Islet of Langerhans (tissue), 1 donor: ENCODE data around the gene NDFIP2.

- RRBS, result no CpG with 5 or more reads among the region's 12 CpGs
Measured at GRCh38 chr13:76886615-76886776, 291 bp upstream of the KCTD12 start.

DNA sequence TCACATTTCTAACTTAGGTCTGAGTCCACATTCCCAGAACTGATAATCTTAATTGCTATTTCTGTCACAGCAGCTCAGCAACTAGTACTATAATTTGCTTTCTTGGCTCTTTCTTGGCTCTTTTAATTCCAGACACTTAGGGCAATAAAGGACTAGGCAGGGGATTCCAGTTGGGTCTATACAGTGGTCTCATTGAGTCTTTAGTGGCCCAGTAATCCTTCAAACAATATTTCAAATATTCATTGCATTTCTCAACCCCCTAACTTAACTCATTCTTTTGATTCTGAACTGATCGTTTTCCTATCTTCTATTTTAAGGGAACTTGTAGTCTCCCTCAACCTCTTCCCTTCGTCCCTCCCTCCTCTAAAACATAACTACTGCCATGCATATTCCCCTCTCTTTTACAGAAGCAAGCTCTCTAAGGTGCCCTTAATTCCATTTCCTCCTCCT is 109.5 kb upstream of the FBXL3 start:
- RRBS, result no CpG with 5 or more reads among the region's 2 CpGs

GRCh38 chr13:77298032-77298724 is 28.7 kb downstream of the MYCBP2 start:
- RRBS, result no CpG with 5 or more reads among the region's 8 CpGs

- RRBS, result no CpG with 5 or more reads among the region's 3 CpGs
Measured at GRCh38 chr13:77300178-77300623, 26.7 kb downstream of the MYCBP2 start.

- RRBS, result no CpG with 5 or more reads among the region's 11 CpGs
Measured at GRCh38 chr13:77325886-77326227, 1.0 kb downstream of the MYCBP2 start.

- RRBS, result 9% methylated on average over 4 of the region's 61 CpGs
Measured at GRCh38 chr13:77328953-77330213, 2.5 kb upstream of the MYCBP2 start.

DNA sequence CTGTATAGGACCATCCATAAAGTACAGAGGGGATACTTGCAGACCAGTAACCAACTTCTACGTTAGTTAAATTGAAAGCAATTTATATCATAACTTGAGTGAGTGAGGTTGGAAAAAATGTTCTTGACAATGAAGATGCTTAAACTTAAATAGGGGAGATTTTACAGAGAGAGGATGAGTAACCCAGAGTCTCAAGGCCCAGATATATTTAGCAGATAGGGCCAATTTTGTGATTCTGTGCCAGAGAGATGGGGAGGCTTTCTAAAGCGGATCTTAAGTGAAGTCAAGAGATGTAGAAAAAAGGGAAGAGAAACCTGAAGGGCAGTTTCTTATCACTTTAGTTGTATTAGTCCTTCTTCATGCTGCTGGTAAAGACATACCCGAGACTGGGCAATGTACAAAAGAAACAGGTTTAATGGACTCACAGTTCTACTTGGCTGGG is 102.3 kb upstream of the MYCBP2 start:
- RRBS, result no CpG with 5 or more reads among the region's 3 CpGs

DNA sequence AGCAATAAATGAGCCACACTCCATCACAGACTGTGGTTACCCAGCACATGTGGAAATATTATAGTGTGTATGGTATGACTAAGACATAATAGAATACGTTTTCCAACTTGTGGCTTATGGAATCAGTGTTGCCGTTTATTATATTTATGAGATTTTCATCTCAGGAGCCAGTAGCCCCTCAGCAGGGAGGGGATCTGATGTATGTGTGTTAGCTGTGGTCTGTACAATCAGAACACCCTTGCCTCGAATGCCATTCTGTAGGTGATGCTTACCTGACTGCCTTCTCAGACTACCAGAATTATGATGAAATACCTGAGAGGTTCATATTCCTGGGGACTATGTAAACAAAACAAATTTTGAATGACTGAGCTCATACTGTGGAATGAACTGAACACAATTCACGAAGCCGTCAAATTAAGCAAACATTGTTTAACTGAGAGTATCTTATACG is 1.9 kb downstream of the SCEL start:
- RRBS, result no CpG with 5 or more reads among the region's 6 CpGs

GRCh38 chr13:77740711-77741712 is 43.5 kb downstream of the SLAIN1 start:
- RRBS, result no CpG with 5 or more reads among the region's 9 CpGs

- RRBS, result no CpG with 5 or more reads among the region's 8 CpGs
Measured at GRCh38 chr13:77919958-77920370, 1.3 kb upstream of the EDNRB start.

DNA sequence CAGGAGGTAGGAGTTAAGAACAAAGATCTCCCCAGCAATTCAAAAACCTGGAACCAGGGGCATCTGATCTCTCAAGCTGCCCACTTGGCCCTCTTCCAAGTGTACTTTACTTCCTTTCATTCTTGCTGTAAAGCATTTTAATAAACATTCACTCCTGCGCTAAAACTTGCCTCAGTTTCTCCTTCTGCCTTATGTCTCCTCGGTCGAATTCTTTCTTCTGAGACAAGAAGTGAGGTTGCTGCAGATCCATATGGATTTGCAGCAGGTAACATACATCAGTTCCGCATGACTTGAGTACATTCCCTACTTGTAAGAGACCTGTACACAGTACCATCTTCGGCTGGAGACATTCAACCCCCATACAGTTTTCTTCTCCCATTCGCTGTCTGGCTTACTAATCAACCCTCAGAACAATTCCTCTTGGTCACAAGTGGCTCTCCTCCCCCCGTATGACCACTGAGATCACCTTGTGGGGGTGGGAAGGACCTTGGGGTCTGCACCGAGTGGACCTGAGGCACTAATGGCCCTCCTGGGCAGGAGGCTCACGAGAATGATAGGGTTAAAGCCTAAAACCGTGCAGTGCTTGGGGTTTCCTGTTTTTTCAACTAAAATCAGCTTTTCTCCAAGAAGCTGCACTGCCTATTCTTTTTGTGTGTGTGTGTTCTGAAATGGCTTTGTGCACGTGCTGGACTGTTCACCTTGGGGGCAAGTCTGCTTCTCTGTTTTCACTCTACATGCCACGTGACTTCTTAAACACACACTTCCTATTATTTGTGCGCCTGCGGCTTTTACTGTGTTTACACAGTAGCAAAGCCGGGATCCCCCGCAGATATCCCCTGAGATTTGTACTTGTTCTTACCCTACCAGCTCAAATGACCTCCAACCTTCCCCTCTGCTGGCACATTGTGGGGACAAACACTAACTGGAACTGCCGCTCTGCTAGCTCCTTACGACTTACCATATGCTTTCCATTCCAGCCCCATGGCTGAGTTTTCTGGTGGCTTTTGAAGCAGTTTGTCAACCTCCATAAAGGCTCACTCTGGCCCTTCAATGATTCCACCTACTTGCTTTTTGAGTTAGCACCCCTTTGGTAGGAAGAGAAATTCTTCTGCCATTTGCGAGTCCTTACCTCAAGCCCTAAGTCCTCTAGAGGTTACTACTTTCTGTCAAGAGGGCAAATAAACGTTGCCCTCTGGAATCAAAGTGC is 12.4 kb downstream of the RBM26 start:
- RRBS, result no CpG with 5 or more reads among the region's 20 CpGs

GRCh38 chr13:79402006-79402399 is 4.1 kb downstream of the RBM26 start:
- RRBS, result no CpG with 5 or more reads among the region's 1 CpG

- RRBS, result 3% methylated on average over 33 of the region's 81 CpGs
Measured at GRCh38 chr13:79480649-79481589, at the start of gene NDFIP2. NDFIP2 (plus strand) TSS chr13:79481155.

- RRBS, result no CpG with 5 or more reads among the region's 2 CpGs
Measured at GRCh38 chr13:79482198-79482773, 1.3 kb downstream of the NDFIP2 start.

DNA sequence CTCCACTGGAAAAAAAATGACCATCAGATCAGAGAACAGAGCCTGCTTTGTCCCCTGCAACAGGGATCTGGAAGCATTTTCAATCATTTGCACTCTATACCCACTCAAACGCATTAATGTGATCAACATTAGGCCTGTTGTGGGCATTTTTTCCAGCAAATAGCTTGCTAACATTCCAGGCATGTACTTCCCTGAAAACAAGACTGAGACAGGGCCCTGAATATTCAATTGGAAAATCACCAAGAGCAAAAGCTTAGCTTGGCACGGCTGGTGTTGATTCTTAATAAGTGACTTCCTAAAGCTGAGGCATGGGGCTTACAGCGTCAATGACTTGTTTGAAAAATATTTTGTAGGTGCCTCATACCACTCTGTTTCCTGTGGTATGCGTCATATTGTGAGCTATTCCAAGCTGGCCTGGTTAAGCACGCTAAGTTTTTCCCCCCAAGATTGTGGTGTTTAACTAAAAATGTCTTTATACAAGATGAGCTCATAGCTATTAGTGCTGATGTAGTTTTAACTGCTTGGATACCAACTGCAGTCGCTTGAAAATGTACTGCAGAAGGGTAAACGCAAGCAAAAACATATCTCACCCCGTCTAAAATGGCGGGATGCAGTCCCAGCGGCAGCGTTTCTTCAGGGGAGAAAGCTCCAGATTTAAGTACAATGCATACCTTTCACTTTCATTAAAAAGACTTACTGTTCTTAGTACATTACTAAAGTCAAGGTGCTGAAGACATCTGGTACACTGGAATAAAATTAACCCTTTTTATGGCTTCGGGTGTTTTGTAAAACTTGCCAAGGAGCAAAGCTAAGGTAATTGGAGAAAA is 404.2 kb downstream of the SPRY2 start:
- RRBS, result no CpG with 5 or more reads among the region's 12 CpGs

- RRBS, result no CpG with 5 or more reads among the region's 2 CpGs
Measured at GRCh38 chr13:79998459-79998820, 342.5 kb downstream of the SPRY2 start.

GRCh38 chr13:84137106-84137673 is 254.9 kb upstream of the SLITRK1 start:
- RRBS, result no CpG with 5 or more reads among the region's 2 CpGs

- RRBS, result no CpG with 5 or more reads among the region's 4 CpGs
Measured at GRCh38 chr13:84649819-84650178, 767.5 kb upstream of the SLITRK1 start.

GRCh38 chr13:85509364-85509871 is 289.8 kb downstream of the SLITRK6 start:
- RRBS, result no CpG with 5 or more reads among the region's 4 CpGs

- RRBS, result no CpG with 5 or more reads among the region's 9 CpGs
Measured at GRCh38 chr13:93244430-93244881, 17.8 kb downstream of the GPC6 start.